Heart (tissue), 3 donors: ENCODE measurements around a stretch of chr22.

DNA sequence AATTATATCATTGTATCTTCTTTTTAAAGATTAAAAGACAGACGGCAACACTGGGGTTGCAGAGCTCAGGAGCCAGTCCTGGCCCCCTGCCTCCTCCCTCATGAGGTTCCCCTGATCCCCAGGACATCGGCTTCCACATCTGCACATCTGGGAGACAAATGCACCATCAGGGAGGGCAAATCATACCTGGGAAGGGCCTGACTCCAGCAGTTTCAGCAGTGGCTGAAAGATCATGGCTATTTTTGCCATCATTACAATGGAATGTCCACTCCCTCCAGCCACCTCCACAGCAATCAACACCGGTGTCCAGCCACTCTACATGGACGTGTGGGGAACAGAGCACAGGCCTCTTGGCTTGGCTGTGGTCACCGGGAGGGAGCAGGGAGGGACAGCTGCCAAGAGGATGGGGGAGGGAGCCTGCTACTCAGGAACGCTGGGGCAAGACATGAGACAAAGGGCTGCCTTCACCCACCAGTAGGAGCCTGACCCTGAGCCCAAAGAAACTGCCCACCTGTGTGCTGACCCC lies 9.3 kb upstream of the CELSR1 start:
- RAMPAGE, long total RNA, 2 experiments = no peak in any of the 2 experiments

GRCh38 chr22:46579756-46580279 lies 40.4 kb upstream of the GRAMD4 start:
- RAMPAGE, long total RNA, 2 experiments = no peak in any of the 2 experiments

- RAMPAGE, long total RNA, 2 experiments = no peak in any of the 2 experiments
These were observed 33.5 kb upstream of the GRAMD4 start for GRCh38 chr22:46586562-46587187.

GRCh38 chr22:46666491-46667168 lies 46.4 kb downstream of the GRAMD4 start:
- RAMPAGE, long total RNA, 2 experiments = no peak in any of the 2 experiments

GRCh38 chr22:46682156-46682736 lies 55.8 kb downstream of the CERK start:
- RAMPAGE, long total RNA, 2 experiments = no peak in any of the 2 experiments

- RAMPAGE, long total RNA, 2 experiments = no peak in any of the 2 experiments
These were observed 4.8 kb upstream of the CERK start for GRCh38 chr22:46742817-46743286.

DNA sequence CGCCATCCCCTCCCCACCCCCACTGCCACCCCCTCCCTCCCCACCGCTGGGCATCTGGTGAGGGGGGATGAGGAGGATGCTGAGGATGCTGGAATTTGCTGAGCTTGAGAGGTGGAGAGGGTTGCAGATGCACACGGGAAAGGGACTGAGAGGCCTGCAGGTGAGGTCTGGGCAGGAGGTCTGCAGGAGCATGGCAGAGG lies 7.7 kb upstream of the TBC1D22A start:
- RAMPAGE, long total RNA, 2 experiments = no peak in any of the 2 experiments

DNA sequence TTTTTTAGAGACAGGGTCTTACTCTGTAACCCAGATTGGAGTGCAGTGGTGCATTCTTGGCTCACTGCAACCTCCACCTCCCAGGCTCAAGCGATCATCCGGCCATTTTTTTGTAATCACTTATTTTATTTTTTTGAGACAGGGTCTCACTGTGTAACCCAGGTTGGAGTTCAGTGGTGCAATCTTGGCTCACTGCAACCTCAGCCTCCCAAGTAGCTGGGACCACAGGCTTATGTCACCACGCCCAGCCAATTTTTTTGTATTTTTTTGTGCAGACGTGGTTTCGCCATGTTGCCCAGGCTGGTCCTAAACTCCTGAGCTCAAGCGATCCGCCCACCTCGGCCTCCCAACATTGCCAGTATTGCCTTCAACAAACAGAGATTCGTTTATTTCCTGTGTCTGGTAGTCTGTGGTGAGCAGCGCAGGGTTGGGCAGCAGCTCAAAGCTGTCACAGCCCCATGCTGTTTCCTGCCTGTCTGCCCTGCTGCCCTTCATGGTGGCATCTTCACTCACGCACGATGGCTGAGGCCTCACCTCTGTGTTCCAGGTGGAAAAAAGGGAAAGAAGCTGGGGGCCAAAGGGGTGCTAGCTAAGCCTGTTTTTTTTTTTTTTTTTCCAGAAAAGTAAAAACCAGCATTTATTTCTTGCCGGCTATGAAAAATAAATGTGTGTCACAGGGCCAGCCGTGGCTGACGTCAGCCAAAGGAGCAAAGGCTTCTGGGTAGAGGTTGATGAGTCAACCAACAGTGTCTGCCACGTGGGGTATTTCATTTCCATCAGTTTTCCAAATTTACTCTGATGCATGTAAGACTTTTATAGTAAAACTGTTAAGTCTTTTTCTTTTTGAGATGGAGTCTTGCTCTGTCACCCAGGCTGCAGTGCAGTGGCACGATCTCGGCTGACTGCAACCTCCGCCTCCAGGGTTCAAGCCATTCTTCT lies 28.8 kb downstream of the TBC1D22A start:
- RAMPAGE, long total RNA, 2 experiments = no peak in any of the 2 experiments

GRCh38 chr22:46800608-46801028 lies 38.2 kb downstream of the TBC1D22A start:
- RAMPAGE, long total RNA, 2 experiments = no peak in any of the 2 experiments

GRCh38 chr22:46801749-46802662 lies 39.6 kb downstream of the TBC1D22A start:
- RAMPAGE, long total RNA, 2 experiments = no peak in any of the 2 experiments

DNA sequence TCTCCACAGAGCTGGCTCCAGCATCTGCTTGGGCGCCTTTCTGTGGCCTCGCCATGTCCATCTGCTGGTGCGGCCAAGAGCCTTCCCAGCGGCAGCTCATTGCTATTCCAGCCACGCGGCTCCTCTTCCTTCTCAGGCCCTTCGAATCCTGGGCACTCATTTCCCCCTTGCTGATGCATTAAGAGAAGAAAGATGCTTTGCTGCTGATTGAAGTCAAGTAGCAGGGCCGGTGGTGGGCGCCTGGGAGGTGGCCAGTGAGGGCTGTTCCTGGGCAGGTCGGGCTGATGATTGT lies 292.0 kb downstream of the TBC1D22A start:
- RAMPAGE, long total RNA, 2 experiments = no peak in any of the 2 experiments

- RAMPAGE, long total RNA, 2 experiments = no peak in any of the 2 experiments
These were observed 327.4 kb downstream of the TBC1D22A start for GRCh38 chr22:47089879-47090160.

DNA sequence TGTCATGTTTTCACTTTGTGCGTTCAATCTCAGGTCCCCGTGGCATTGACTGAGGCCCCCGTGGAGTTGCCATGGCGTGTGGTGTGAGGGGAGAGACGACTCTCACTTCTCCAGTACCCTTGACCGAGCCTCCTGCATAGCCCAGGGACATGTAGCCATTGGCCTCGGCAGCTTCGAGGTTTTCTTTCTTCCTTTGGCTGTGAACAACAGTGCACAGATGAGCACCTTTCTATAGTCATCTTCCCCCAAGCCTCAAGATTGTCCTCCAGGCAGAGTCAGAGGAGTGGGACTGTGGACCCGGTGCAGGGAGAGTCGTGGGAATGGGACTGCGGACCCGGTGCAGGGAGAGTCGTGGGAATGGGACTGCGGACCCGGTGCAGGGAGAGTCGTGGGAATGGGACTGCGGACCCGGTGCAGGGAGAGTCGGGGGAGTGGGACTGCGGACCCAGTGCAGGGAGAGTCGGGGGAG lies 399.9 kb downstream of the TBC1D22A start:
- RAMPAGE, long total RNA, 2 experiments = no peak in any of the 2 experiments

GRCh38 chr22:47170487-47170939 lies 408.1 kb downstream of the TBC1D22A start:
- RAMPAGE, long total RNA, 2 experiments = no peak in any of the 2 experiments

DNA sequence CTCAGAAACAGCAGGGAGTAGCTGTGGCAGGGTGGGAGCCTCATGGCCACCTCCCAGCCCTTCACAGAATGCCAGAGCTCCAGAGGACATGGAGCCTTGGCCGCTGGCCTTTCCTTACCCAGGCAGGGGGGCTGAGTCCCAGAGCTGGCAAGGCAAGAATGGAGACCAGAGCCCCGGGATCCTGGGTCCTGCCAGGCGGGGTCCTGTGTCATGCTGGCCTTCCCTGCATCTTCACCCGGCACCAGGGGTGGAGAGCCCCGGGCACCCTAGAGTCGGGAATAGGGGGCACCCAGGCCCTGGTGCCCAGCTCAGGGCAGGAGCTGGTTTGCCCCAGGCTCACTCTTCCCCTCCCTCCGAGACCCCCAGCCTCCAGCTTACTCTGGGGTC lies 519.9 kb downstream of the TBC1D22A start:
- RAMPAGE, long total RNA, 2 experiments = no peak in any of the 2 experiments

GRCh38 chr22:47295599-47296076 lies 533.2 kb downstream of the TBC1D22A start:
- RAMPAGE, long total RNA, 2 experiments = no peak in any of the 2 experiments

GRCh38 chr22:47918478-47919031 lies 570.8 kb upstream of the TAFA5 start:
- RAMPAGE, long total RNA, 2 experiments = no peak in any of the 2 experiments

GRCh38 chr22:48357150-48357631 lies 132.2 kb upstream of the TAFA5 start:
- RAMPAGE, long total RNA, 2 experiments = no peak in any of the 2 experiments

DNA sequence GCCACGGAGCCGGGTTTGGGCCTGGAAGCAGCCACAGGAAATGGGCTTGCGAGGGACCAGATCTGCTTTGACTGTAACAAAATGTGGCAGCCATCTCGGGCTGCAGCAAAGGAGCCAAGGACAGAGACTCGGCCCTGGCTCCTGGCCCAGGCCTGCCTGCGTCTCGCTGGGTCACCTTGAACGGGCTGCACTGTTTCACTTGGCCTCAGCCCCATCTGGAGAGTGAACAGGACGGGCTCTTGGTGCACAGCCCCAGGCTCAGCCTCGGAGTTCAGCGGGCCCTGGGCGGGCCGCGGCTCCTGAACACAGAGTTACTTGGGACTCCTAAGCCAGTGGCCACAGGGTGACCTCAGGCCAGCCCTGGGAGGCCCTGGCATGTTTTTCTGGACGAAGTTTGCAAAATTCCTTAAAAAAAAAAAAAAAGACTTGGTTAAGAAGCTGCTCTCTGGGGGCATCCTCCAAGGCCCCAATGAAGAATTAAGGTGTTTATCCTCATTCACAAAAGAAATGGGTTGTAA lies 12.0 kb upstream of the TAFA5 start:
- RAMPAGE, long total RNA, 2 experiments = no peak in any of the 2 experiments

DNA sequence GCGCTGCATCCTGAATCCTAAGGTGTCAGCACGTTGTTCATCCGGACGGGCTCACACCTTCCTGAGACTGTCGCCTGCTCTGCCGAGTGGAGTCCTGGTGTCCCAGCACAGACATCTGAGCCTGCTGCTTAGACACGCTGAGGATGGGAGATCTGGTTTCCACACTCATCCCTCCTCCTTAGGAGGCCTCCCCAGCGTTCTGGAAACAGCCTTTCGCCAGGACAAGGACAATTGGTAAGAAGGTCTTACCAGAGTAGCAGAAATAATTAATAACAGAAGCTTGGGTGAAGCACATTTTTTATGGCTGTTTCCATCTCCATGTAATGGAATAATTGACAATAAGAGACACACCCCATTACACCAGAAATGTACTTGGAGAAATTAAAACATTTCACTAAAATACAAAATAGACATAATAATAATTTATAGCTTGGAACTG lies 2.3 kb downstream of the TAFA5 start:
- RAMPAGE, long total RNA, 2 experiments = no peak in any of the 2 experiments